ENCODE results near the gene TXNDC11.

GRCh38 chr16:11308699-11309297 is 27.7 kb upstream of the PRM1 start:
- PRO-cap = no peak

GRCh38 chr16:11326189-11326512 is 19.1 kb upstream of the RMI2 start:
- PRO-cap = no peak

- PRO-cap = no peak
Observed at GRCh38 chr16:11333563-11334272, 11.5 kb upstream of the RMI2 start.

GRCh38 chr16:11550697-11551100 is 23.7 kb upstream of the ENSG00000188897 start:
- PRO-cap = no peak

DNA sequence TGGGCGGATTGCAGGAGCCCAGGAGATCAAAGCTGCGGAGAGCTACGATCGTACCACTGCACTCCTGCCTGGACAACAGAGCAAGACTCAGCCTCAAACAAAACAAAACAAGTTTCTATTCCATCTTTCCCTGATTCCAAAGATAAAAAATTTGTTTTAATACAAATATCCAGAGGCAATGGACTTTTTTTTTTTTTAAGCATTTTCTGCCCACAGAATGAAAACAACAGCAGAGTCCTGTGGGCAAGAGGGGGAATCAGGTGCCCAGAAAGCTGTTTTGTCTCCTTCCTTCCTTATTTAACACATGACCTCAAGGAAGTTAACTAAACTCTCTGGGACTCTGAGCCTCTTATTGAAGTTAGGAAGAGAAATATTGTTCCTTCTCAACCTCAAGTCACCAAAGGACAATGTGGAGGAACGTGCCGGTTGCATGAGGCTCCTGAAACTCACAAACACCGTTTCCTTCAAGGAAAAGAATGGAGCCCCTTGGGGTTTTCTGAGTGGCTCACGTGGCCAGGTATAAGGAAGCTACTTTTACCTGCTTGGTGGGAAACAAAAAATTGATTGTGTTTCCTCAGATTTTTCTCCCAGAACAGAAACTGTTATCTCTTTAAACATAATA is 24.8 kb upstream of the ENSG00000188897 start:
- PRO-cap = no peak

DNA sequence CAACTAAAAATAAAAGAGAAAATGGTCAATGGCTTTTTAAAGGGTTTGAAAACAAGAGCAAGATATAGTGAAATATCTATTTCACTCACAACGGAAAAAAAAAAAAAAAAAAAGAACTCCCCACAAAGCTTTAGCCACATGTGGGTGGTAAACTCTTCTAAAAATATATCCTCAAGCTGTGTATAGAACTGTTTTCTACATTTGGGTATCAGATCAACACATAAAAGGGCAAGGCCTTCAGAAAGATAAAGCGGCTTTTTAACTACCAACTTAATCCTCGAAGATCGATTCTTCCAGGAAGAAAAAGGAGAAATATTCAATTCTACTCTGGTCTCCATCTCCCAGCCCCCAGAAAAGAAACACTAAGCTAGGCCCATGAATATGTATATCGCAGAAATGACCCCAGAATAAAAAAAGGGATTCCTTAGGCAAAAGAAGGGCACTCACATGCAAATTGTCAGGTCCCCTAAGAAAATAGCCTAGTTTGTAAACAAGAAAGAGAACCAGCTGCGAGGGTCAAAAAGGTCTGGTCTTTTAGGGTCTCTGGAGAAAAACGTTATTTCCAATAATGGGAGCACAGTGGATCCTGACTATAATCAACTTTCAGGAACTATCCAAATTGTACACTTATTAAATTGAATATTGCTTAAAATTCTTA is 4.4 kb downstream of the LITAF start:
- PRO-cap = no peak

GRCh38 chr16:11583819-11584439 is 2.8 kb downstream of the LITAF start:
- PRO-cap = no peak

DNA sequence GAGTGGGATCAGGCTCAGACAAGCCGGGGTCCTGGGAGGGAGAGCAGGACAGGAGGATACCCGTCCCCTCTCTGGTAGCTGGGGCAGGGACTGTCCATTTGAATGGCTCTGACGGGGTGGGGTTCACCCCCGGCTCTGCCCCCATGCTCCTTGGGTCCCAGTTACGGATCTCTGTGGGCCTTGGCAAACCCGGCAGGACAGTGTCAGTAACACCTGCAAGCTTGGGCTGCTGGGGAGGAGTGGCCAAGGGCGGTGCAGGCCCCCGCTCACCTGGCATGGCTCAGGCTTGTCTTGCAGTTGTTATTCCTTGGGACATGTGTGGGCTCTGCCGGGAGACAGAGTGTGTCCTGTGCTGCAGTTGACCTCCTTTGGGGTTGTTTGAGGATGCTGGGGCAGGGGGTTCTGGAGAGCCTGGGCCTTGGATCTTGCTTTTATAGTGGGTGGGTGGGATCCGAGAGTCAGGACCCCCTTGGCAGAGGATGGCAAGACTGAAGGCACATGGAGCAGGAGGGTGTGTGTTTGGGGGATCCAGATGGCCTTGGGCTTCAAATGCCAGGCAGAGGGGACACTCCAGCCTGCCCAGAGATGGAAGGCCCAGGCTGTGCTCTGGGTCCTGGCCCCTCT is 2.7 kb downstream of the SNN start:
- PRO-cap = no peak

- PRO-cap = no peak
Observed at GRCh38 chr16:11676458-11677102, 8.3 kb downstream of the SNN start.

DNA sequence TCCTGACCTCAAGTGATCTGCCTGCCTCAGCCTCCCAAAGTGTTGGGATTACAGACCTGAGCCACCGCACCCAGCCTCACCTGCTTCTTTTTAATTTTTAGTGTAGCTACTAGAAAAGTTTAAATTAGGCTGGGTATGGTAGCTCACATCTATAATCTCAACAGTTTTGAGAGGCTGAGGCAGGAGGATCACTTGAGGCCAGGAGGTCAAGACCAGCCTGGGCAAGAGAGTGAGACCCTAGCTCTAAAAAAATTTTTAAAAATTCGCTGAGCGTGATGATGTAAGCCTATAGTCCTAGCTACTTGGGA is 35.0 kb downstream of the TXNDC11 start:
- PRO-cap = no peak

DNA sequence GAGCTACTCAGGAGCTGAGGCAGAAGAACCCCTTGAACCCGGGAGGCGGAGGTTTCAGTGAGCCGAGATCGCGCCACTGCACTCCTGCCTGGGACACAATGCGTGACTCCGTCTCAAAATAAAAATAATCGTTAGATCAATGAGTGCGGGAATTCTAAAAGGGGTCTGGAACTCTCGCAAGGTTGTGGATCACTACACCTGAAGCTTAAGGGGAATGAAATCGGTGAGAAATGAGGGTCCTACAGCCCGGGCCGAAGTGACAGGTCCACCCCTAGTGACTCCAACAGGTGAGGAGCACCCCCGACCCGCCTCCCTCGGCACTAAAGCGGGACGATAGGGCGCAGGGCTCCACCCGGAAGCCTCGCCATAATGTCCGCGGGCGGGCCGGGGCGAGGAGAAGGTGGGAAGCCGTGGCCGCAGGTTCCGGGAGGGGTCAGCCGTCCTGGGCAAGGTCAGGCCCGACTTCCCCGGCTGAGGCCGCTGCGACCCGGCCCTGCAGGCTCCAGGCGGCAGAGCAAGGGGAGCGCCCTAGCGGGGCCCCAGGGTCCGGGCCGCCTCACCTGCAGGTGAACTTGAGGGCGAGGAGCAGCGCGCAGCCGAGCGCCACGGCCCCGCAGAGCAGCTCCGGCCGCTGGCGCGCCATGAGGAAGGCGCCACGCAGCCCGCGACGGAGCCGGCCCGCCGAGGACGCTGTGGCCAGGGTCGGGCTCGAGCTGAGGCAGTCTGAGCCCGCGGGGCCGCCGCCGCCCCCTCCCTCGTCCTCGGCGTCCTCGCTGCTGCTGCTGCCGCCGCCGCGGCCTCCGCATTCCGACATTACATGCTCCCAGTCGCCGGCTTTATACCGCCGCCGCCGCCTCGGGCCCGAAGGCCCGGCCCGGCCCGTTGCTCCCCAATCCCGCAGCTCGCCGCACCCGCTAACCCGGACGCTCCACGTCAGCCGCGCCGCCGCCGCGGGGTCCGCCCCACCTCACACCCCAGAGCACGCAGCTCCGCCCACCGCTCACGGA is at the start of gene TXNDC11:
Gene TXNDC11 (minus strand): TSS at position 941 of the 1,007 bp plus-strand sequence.
- PRO-cap = unidirectional peak, minus-strand start at position 785 of the sequence; bidirectional peak, plus-strand start outside the sequence, minus-strand start at position 904 of the sequence

GRCh38 chr16:11750996-11751415 is 8.3 kb upstream of the TXNDC11 start:
- PRO-cap = no peak

- PRO-cap = no peak
Observed at GRCh38 chr16:11762411-11763213, 20.0 kb upstream of the TXNDC11 start.

DNA sequence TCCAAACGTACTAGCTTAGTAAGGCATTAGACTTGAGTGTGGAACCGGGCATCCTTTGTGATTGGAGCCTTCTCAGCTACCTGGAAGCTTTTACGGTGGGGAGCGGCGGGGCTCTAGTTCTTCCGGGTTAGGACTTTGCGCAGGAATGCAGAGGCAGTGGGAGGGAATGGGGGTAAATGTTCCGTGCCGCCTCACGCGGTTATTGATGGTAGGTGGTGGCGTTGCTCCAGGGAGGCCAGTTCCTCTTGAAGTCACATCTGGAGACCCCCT is 113.6 kb downstream of the SNX29 start:
- PRO-cap = no peak

DNA sequence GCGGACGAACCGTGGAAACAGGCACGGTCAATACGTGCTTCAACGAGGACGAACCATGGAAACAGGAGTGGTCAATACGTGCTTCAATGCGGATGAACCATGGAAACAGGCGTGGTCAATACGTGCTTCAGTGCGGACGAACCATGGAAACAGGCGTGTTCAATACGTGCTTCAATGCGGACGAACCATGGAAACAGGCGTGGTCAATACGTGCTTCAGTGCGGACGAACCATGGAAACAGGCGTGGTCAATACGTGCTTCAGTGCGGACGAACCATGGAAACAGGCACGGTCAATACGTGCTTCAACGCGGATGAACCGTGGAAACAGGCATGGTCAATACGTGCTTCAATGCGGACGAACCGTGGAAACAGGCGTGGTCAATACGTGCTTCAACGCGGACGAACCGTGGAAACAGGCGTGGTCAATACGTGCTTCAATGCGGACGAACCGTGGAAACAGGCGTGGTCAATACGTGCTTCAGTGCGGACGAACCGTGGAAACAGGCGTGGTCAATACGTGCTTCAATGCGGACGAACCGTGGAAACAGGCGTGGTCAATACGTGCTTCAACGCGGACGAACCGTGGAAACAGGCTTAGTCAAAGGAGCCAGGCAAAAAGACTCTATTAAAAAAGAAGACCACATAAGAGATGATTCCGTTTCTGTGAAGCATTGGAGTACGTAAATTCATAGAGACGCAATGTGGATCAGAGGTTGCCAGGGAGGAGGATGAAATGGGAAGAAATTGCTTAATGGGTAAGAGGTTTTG is 140.5 kb downstream of the SNX29 start:
- PRO-cap = no peak

- PRO-cap = unidirectional peak, plus-strand start at chr16:12120751
Observed at GRCh38 chr16:12120127-12121015, 143.8 kb downstream of the SNX29 start.

- PRO-cap = no peak
Observed at GRCh38 chr16:12149609-12150219, 173.2 kb downstream of the SNX29 start.

DNA sequence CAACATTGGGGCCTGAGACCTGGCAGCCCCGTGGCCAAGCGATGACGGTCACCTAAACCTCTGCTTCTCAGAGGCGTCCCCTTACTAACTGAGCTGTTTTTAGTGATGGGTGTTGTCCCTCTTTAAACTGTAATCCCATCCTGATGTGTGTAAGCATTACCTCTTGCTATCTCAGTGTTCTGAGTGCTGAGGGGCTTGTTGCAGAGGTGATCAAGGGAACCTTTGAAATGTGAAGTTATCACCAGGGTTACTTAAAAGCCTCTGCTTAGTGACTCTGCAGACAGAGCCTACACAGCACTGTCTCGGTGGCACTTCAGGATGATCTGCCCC is 370.4 kb downstream of the SNX29 start:
- PRO-cap = no peak

GRCh38 chr16:12613670-12614355 is 189.9 kb downstream of the CPPED1 start:
- PRO-cap = no peak

- PRO-cap = no peak
Observed at GRCh38 chr16:12902759-12903559, 1.6 kb downstream of the SHISA9 start.